ENCODE measurements around a stretch of chr12.

GRCh38 chr12:110347039-110347391, 56.5 kb downstream of the ANAPC7 start:
- PRO-cap, result no peak

- PRO-cap, result no peak
These were observed 31.8 kb downstream of the RAD9B start for GRCh38 chr12:110533889-110534383.

GRCh38 chr12:110551084-110551283, 32.1 kb downstream of the PPTC7 start:
- PRO-cap, result no peak

DNA sequence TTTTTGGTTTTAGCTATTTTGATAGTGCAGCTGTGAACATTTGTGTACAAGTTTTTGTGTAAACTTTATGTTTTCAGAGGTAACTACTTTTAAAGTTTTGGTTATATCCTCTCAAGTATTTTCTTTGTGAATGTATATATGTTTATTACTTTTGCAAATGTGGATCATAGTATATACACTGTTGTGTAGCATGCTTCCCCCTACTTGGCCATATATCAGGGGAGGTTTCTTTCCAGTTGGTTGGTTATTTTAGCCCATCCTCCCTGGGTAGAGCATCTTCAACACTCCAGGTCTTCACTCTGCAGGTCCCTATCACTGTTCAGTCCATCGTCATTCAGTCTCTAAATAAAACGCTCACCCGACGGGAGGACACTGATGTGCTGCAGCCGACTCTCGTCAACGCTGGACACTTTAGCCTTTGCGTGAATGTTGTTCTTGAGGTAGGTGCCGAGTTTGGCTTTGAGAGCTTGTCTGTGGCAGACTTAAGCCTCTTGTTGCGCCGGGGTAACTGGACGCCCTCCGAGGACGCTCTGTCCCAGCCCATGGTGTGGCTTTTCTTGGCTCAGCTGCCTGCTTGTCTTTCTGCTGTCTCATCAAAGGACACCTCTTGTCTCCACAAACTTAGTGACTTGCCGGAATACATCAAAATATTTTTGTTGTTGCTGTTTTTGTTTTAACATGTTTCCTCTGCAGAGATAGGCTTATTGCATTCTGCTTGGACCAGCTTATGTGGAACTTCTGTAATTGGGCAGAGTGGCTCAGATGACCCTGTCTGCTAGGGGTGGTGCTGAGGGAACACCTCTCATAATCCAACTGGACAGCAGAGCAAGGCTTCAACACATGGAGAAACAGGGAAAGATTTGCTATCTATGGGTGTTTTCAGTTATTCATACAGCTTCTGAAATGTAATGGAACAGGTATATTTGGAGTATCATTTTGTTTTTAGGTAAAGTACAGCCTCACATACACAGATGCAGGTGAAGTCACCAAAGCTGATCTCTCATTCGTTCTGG, 26.5 kb downstream of the TCTN1 start:
- PRO-cap, result no peak

DNA sequence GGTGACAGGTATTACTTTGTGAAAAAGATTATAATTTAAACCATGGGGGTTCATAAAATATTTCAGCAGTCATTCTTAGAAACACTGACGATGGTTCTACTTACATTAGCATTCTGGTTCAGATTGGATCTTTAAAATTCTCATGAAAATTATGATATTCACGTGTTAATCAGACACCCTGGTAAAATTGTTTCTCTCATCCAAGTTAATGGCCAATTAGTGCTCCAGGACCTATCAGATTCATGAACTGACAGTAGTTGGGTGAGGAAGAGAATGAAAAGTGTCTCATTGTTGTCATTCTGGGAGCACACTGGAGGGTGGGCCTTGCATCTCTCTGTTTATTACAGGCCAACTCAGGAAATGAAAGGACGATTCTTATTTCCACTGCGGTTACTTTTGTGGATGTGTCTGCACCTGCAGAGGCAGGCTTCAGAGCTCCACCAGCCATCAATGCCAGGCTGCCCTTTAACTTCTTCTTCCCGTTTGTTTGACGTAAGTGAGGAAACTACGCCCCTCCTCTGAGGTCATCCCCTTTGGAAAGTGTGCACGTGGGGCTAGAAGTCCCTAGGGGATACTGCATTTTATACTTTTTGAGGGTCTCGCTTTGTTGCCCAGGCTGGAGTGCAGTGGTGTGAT, 33.6 kb downstream of the TCTN1 start:
- PRO-cap, result no peak

DNA sequence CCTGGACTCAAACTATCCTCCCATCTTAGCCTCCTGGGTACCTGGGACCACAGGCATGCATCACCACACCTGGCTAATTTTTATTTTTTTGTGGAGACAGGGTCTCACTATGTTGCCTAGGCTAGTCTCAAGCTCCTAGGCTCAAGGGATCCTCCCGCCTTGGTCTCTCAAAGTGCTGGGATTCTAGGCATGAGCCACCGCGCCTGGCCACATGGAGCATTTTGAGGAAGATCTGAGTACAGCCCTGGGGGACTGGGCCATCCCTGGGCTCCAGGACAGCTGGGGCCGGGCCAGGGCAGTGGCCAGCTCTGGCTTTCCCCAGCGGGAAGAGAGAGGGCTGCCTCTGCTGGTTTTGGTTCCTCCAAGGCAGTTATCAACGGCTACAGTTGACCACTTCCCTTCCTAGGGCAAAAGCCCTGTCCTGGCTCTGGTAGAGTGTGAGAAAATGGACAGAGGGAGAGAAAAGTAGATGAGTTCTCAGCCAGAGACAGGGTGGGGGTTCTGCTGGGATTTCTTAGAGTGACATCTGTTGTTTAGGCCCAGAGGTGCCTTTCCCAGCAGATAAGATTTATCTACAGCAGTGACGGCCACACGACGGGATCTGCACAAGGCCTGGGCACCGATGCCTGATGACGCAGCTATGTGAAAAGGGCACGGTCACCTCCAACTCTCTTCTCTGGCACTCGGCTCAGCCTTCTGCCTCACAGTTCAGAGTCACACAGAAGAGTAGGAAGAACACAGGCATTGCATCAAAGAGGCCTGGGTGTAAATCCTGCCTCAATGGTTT, 5.4 kb upstream of the HVCN1 start:
- PRO-cap, result no peak

- PRO-cap, result no peak
These were observed 7.1 kb downstream of the MYL2 start for GRCh38 chr12:110913160-110913800.

DNA sequence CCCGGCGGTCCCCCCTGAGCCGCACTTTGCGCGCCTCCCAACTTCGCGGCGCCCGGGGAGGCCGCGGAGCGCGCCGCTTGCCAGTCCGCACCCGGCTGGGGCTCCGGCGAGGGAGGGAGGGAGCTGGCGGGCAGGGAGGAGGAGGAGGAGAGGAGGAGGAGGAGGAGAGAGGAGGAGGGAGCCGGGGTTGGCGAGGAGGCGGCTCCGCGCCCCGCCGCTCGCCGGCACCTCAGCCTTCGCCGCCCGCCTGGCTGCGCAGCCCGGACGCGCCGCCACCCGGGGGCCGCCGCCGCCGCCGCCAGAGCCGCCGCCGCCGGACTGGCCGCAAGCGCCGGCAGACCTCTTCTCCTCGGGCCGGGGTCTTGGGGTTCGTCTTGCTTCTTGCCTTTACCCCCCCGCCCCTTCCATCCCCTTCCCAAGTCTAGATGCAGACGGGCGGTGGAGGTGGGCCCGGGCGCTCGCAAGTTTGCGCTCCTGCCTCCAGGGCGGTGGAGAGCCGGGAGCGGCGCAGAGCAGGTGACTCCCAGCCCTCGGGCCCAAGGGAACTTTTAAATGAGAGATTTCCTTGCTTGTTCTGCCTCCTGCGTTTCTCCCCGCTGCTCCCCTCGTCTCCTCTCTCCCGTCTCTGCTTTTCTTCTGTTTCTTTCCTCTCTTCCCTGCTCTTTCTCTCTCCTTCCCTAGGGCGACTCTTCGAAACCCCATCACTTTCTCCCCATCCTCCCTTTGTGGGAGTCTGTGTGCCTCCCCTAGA, 789 bp downstream of the CUX2 start:
- PRO-cap, result no peak

GRCh38 chr12:111035352-111036056, 1.5 kb downstream of the CUX2 start:
- PRO-cap, result no peak

DNA sequence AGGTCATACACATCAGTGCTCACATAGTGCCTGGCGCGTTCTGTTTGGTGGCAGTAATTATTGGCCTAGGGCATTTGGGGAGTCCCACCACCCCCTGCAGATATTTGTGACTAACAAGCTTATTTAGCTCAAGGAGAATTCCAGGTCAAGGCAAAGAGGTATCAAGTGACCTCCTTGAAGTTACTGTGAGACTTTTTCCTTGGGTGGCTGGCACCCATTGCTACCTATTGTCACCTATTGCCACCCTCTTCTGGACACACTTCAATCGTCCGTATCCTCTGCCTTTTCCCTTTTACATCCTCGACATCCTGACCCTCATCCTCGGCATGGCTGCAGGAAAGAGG, 149.7 kb downstream of the CUX2 start:
- PRO-cap, result no peak

DNA sequence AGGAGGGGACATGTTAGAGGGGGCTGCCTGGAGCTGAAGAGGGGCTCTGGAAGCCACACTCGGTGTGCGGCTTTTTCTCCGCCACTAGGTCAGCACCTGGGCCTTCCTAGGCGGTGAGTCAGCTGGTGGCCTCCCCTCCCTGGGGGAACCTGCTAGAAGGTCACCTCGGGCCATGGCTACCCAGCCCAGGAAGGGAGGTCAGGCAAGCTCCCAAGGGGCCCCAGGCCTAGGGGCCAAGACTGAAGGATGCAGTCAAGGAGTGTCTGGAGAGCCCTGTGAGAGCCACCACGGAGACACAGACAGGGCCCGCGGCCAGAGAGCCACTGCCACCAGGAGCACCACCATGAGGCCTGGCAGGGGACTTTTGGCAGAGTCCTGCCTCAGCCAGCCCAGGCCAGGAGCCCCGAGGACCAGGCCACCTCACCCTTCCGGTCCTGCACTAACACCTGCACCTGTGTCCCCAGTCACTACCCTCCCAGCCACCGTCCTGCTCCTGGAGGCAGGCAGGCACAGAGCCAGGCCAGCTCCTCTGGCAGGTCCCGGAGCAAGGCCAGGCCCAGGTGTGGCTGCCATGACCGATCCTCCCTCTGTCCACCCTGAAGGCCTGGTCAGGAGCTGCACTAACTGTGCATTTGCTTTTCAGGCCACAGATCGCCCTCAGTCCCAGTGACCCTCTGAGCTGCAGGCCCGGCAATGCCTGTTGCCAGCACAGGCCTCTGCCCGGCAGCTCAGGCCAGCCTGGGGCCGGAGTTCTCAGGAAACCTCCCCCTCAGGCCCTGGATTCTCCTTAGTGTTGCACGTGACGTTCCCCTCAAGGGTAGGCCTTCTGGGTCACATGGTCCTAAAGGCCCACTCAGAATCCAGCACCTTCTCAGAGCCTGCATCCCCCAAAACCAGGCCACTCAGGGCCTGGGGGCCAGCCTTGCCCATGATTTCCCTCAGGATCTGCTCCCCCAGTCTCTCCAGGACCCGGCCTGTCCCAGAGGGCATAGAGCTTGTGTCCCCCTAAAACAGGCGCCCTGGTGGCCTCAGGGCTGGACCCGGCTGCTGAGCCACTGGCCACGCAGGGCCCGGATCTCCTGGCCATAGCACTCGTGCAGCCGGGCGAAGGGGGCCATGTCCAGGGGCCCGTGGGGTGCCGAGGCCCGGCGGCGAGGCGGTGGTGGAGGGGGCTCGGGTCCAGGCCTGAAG, 6.8 kb downstream of the PHETA1 start:
- PRO-cap, result no peak

DNA sequence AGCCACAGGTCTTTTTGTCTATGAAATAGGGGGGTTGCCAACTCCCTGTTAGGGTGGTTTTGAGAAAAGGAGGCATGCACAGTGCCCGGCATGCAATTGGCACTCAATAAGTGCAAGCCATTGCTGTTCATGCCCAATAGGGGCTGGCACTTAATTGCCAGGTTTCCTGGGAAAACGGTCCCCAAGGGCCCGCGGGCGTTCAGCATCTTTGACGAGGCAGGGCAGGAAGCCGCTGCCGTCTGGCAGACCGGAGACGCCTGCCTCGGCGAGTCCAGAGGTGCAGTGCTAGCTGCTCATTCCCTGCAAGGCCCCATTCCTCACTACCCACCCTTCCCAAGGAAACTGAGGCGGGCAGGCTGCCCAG, 3.5 kb downstream of the SH2B3 start:
- PRO-cap, result no peak

- PRO-cap, result no peak
These were observed 37.1 kb downstream of the SH2B3 start for GRCh38 chr12:111442497-111443606.

- PRO-cap, result no peak
These were observed 39.1 kb downstream of the SH2B3 start for GRCh38 chr12:111444629-111445358.

- PRO-cap, result no peak
These were observed 28.4 kb downstream of the ATXN2 start for GRCh38 chr12:111570608-111571288.

DNA sequence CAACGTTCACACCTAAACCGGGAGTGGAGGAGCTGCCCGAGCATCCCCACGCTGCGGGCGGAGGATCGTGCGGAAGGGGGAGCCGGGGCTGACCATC, 886 bp downstream of the ATXN2 start:
- PRO-cap, result no peak

DNA sequence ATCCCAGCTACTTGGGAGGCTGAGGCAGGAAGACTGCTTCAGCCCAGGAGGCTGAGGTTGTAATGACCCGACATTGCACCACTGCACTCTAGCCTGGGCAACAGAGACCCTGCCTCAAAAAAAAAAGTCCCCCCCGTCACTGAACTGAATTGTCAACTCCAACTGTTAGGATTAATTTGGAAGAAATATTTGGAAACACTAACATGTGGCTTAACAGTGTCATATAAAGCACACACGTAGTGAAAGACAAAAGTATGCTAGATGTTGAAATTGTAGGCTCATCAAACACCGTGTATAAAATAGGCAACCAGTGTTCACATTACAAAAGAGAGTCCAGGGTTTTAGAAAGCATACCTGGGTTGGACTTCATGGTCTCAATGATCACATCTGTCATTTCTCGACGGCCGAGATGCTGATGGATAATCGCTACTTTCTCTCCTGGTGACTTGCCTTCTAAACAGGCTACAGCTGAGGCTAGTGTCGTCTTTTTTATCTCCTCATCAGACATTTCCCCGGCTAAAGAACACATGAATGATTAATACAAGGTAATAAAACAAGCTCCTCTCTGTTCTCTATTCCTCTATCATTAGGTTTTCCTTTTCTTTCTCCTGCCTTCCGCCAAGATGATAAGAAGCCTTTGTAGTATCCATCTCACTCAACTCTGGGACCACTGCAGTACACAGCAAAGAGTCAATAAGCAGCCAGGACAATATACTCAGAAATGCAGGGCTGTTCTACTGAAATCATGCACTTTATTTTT, 2.8 kb downstream of the BRAP start:
- PRO-cap, result no peak

DNA sequence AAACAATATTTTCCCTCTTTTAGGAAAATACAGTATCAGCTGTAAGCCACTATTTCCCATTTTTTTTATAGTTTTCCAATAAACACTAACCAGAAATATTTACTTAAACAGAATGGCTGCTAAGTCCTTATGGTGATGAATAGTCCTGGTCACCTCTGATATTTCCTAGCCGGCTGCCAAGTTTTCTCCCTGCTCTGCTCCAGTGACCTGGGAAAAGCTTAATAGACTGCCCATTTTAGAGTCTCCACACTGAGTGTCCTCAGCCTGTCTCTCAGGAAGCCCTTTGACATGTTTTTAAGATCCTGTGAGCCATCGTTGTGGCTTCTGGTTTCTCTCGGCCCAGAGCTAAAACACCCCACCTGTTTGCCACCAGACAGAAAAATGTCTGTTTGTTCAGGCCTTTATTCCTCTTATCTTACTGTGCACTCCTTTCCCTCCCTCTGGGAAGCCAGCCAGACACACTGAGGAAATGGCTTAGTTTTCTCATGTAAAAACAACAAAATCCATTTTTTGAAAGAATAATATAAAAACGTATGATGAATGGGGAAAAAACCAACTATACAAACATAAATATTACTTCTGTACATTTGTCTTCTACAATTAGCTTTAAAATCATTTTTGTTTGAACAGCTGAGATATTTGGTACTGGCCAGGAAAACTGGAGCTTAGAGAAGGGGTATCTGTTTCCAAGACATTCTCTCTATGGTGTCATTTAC, 25.4 kb upstream of the ALDH2 start:
- PRO-cap, result no peak

DNA sequence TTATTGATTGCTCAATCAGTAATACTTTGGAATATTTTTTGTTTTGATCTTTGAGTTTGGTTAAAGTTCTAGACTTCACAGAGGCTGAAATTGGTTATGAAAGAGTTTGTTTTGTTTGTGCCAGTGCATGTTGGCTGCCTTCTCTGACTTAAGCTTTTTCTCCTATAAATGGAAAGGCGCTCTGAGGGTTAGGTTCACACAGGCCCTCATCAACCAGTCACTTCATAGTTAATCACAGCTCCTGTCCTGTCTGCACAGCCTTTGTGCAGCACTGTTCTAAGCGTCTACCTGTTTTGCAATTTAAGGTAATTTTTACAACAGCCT, 973 bp downstream of the ALDH2 start:
- PRO-cap, result no peak

- PRO-cap, result no peak
These were observed 1.0 kb upstream of the MAPKAPK5 start for GRCh38 chr12:111840637-111841782.

Measured in LUHMES (cell line).